ENCODE measurements around a stretch of chr14.

- CAGE, long polyA plus RNA: no peak
- RRBS: no CpG with 5 or more reads among the region's 11 CpGs
Measured at GRCh38 chr14:100471777-100472322, 95.6 kb downstream of the WDR25 start.

- CAGE, long polyA plus RNA: no peak
- RRBS: 71% methylated on average over 3 of the region's 20 CpGs
Measured at GRCh38 chr14:100558130-100559020, 28.8 kb downstream of the BEGAIN start.

DNA sequence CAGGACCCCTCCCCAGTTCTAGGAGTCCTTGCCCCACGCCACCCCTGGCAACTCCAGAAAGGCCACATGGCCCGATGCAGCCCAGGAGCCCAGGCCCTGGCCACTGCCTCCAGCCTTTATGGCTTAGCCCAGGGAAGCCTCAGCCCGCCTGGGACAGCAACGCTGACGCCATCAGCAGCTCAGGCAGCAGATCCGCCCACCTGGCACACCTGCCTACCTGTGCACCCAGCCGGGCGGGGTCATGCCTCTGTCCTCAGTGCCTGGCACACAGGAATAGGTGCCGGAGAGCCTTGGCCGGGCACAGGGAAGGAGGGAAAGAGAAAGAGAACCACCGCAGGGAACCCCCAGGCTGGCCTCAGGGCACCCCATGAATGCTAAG lies 21.1 kb downstream of the BEGAIN start:
- CAGE, long polyA plus RNA: no peak
- RRBS: no CpG with 5 or more reads among the region's 11 CpGs

- CAGE, long polyA plus RNA: no peak
- RRBS: no CpG with 5 or more reads among the region's 10 CpGs
Measured at GRCh38 chr14:100660933-100661516, 65.7 kb upstream of the DLK1 start.

DNA sequence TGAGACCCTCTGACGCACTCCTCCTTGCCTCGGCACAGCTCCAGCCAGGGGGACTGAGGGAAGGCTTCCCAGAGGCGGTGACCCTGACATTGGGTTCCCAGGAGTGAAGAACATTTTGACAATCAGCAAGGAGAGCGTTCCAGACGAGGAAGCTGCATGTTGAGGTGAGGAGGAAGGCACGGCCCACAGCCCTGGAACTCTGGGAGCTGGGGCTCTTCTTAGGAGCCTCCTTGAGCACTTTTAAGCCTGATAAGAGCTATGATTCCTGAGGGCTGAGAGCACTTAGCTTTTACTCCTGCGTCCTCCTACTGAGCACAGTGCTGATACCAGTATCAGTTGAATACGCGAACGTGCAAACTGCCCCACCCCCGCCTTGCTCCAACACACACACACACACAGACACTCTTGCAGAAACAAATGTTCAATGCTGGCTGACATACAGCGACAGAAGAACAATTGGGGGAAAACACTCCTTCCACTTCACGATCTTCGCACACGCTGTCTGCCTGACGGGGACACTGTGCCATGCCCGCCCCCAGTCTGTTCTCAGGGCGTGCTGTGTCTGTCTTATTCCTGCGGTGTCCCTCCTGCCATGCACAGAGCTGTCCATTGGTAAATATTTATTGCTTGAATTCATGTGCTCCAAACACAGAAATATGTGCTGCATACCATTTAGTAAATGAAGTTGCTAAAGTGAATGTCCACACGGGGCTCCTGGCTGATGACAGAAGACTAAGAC lies 57.2 kb upstream of the DLK1 start:
- CAGE, long polyA plus RNA: no peak
- RRBS: no CpG with 5 or more reads among the region's 20 CpGs

DNA sequence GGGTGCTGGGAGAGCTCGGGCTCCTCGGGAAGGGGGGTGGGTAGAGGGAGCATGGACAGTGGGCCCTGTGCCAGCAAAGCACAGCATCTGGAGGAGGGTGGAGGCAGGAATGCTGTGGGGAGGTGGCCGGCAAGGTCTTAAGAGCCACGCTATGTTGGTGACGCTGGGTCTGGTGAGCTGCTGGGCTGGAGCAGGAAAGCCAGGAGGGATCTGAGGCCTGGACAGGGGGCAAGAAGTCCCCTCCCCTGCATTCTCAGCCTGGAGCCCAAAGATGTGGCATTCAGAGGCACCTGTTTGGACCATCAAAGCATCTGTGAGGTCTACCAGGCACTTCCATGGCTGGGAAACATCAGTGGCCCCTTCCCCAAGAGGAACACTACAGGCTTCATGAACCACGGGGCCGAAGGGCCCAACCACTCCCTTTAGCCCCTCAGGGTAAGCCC lies 48.1 kb upstream of the DLK1 start:
- CAGE, long polyA plus RNA: no peak
- RRBS: no CpG with 5 or more reads among the region's 7 CpGs

GRCh38 chr14:100703754-100704227 lies 22.9 kb upstream of the DLK1 start:
- CAGE, long polyA plus RNA: no peak
- RRBS: no CpG with 5 or more reads among the region's 12 CpGs

GRCh38 chr14:100860477-100861355 lies 42.8 kb downstream of the RTL1 start:
- CAGE, long polyA plus RNA: no peak
- RRBS: 64% methylated on average over 2 of the region's 25 CpGs

- CAGE, long polyA plus RNA: no peak
- RRBS: no CpG with 5 or more reads among the region's 9 CpGs
Measured at GRCh38 chr14:100864529-100865255, 38.8 kb downstream of the RTL1 start.

DNA sequence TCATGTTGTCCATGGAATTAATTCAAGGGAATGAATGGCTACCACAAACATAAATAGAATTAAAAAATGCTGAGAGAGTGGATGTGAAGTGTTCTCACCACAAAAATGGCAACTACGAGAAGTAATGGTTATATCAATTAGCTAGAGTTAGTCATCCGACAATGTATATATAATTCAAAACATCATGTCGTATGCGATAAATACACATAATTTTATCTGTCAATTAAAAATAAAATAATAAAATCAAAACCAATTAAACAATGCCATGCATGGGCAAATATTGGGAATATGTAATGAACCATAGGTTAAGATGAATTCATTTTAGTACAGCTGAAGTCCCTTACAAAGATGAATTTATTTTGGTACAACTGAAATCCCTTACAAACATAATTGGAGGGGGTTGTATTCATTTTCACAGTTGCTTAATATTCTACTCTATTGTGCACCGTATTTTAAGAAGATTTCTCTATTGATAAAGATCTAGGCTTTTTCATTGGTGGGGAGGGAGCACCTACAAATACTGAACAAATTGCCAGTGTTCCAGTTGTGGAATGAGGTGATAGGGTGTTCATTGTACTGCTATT lies 20.5 kb upstream of the RTL1 start:
- CAGE, long polyA plus RNA: no peak
- RRBS: no CpG with 5 or more reads among the region's 5 CpGs

- CAGE, long polyA plus RNA: no peak
- RRBS: no CpG with 5 or more reads among the region's 6 CpGs
Measured at GRCh38 chr14:101120455-101120930, 217.0 kb upstream of the RTL1 start.

- CAGE, long polyA plus RNA: no peak
- RRBS: no CpG with 5 or more reads among the region's 3 CpGs
Measured at GRCh38 chr14:101279822-101280324, 376.4 kb upstream of the RTL1 start.

- CAGE, long polyA plus RNA: no peak
- RRBS: no CpG with 5 or more reads among the region's 11 CpGs
Measured at GRCh38 chr14:101709788-101710576, 51.5 kb upstream of the PPP2R5C start.

DNA sequence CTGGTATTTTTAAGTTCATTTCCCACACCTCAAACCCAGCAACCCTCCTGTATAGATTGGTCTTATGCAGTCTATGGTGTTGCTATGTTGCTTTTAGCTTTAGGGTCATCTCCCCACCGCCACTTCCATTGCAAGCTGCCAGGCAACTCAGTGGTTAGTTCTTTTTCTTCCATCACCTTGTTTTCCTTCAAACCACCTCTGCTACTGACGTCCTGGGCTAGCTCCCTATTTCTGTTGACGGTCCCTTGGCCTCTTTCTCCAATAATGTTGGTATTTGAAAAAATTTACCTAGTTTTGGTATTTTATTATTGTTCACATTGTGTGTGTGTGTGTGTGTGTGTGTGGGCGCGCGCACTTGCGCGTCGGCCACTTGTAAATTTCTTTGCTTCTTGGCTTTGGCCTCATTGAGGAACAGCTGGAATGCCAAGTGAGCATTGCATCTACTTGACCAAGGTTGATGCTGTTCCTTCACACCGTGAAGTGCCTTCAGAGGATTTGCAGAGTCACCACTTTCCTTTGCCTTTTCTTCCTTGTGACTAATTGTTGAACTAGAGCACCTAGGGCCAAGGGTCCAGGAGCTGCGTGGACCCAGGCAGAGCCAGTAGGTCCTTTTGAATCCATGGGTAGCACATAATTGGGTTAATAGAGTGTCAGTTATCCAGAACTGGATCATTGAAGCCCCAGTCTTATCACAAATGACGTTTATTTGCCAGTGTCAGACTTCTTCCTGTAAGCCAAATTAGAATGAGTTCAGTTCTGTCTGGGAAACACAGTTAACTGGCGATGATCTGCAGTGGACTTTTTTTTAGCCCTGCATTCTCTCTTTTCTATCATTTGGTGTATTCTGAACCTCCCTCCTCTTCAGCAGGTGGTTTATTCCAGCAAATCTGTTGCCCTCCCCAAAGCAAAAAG lies 2.4 kb downstream of the PPP2R5C start:
- CAGE, long polyA plus RNA: no peak
- RRBS: no CpG with 5 or more reads among the region's 13 CpGs

DNA sequence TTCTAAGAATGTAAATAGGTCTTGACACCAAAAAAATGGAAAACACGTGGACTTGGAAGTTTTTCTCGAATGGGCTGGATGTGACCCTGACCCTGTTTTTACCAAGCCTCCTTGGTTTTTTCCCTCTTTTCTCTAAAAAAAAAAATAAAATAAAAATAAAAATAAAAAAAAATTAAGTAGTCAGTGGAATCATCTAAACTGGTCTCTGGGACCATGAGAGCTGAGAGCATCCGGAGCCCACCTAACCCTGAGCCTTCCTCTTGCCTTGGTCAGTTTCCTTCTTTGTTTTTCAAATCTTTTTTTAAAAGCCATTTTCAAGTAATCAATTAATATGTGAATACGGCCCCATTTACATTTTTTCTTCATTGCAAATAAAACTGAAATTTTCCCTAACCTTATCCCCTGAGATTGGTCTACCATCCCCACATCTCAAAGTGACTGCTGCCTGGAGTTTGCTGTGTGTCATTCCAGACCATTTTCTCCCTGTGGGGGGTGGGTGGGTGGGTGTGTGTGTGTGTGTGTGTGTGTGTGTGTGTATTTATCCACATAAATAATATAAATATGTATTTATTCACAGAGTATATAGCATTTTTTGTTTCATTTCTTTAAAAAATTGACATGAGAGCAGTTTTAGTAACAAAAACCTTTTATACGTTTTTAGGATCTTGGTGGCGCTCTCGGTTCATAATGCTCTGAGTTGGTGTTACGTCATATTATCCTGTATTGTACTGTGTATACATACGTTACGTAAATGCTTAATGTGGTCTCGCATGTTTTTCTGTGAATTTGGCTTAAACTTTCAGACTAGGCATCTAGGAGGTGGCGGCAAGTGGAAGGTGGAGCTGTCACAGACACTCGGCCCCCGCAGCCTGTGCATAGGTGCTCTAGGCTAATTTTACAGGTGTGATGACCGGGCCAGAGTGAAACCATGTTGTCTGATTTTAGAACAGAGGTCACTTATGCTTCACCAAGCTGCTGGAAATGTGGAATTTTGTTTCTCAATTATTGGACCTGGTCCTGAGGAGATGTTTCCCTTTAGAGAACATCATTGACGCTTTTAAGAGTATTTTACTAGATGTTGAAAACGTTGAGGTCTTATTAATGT lies 59.8 kb downstream of the PPP2R5C start:
- CAGE, long polyA plus RNA: no peak
- RRBS: no CpG with 5 or more reads among the region's 17 CpGs

DNA sequence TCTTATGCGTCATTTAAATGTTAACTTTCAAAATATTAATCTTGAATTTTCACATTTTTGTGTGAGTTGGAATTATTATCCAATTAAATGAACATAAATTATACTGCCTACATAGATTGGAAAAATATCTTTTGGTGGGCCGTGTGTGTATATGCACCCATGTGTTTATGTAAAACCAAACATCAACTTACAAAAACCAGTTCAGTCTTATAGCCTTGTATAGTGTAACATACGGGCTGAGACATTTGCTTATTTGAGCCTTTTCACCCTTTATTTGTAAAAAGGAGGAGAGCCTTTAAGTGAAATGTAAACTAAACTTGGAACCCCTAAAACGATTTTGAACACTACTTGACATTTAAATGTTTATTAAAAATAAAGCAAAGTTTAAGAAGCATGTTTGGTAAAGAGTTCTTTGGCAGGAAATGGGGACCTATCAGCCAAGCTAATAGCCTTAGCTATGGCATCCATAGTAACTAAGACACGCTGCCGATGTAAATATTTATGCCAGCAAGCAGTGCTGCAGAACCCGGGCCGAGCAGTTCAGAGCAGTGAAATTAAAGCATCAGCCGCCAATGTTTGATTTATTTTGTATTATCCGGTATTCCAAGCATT lies 61.4 kb downstream of the PPP2R5C start:
- CAGE, long polyA plus RNA: no peak
- RRBS: 8% methylated on average over 4 of the region's 10 CpGs

- CAGE, long polyA plus RNA: no peak
- RRBS: no CpG with 5 or more reads among the region's 6 CpGs
Measured at GRCh38 chr14:101851700-101852219, 90.3 kb downstream of the PPP2R5C start.

GRCh38 chr14:101864466-101865060 lies 99.8 kb upstream of the DYNC1H1 start:
- CAGE, long polyA plus RNA: no peak
- RRBS: no CpG with 5 or more reads among the region's 16 CpGs

DNA sequence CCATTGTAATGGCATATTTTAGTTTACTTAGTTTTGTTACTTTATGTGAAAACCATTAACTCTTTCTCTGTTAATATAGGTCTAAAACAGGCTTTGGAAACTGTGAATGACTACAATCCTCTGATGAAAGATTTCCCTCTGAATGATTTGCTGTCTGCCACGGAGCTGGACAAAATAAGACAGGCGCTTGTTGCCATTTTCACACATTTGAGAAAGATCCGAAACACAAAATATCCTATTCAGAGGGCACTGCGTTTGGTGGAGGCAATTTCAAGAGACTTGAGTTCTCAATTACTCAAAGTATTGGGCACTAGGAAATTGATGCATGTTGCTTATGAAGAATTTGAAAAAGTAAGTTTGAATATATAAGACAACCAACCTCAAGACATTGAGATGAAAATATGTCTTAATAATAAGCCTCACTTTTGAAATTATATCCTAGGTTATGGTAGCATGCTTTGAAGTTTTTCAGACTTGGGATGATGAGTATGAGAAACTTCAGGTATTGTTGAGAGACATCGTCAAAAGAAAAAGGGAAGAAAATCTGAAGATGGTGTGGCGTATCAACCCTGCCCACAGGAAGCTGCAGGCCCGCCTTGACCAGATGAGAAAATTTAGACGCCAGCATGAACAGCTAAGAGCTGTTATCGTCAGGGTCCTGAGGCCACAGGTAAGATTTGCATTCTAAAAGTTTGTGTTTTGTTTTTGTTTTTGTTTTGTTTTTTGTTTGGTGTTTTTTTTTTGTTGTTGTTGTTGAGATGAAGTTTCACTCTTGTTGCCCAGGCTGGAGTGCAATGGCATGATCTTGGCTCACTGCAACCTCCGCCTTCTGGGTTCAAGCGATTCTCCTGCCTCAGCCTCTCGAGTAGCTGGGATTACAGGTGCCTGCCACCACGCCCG lies 18.8 kb downstream of the DYNC1H1 start:
- CAGE, long polyA plus RNA: no peak
- RRBS: 95% methylated on average over 1 of the region's 14 CpGs

- CAGE, long polyA plus RNA: no peak
- RRBS: no CpG with 5 or more reads among the region's 16 CpGs
Measured at GRCh38 chr14:102029434-102030152, 57.3 kb downstream of the HSP90AA1 start.